Skeletal muscle satellite cell (primary cell): ENCODE results near the genes JMJD8, FBXL16, SSTR5 and TELO2.

DNA sequence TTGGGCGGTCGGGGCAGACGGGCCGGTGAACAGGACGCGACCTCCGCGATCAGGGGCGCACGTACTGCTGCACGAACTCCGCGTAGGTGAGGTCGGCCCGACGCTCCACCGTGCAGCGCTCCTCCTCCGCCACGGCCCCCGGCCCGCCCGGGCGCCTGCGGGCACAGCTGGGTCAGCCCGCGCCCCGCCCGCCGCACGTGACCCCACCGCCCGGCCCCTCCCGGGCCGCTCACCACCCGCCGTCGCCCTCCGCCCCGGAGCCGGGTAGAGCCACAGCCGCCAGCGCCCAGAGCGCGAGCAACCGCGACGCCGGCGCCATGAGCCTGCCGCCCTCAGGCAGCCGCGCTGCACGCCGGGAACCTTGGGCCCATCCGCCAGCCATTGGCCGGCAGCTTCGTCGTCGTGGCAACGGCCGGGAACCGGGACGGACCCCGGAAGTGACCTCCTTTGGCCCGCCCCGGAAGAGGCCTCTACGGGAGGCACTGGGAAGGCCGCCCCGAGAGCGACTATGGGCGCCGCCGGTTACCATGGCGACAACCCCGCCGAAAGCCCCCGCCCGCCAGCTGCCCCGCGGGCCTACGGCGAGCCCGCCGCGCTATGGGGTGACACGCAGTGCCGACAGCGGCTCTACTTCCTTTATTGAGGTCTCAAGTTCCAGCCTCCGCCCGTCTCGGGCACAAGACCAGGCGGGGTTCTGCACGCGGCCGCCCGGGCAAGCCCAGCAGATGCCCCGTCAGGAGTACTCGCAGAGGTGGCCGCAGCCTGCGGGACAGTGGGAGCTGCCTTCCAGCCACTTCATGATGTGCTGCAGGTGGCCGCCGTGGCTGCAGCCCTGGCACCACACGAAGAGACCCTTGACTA lies at the start of gene JMJD8:
JMJD8 (minus strand) TSS at position 334 of the 861 bp plus-strand sequence.
- CAGE, long polyA plus RNA, result start-site peak on the minus strand centred at position 143 of the sequence, 66 bp wide, 29 and 82 reads in 2 replicates; start-site peak on the minus strand centred at position 309 of the sequence, 109 bp wide, 47 and 173 reads in 2 replicates

- CAGE, long polyA plus RNA, result no peak
These were observed 5.3 kb upstream of the WDR24 start for GRCh38 chr16:695166-696219.

DNA sequence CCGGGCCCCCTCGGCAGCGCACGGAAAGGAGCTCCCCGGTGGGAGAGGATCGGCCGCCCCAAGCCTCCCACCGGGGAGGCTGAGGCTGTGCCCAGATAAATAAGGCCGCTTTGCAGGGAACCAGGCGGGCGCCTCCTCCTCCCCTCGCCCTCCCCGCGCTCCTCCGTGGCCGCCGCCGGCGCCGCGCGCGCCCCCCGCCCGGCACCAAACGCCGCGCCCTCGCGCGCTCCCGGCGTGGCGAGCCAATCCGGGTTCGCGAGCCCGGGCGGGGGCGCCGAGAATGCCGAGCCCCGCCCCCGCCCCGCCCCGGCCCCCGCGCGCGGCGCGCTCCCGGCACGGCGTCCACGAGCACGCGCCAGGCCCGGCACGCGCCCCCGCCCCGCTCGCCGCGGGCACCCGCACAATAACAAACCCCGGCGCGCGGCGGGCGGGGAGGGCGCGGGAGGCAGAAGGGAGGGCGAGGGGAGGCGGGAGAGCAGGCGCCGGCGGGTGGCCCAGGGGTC lies at the start of gene FBXL16:
FBXL16 (minus strand) TSS at position 138 of the 503 bp plus-strand sequence.
- CAGE, long polyA plus RNA, result no peak

DNA sequence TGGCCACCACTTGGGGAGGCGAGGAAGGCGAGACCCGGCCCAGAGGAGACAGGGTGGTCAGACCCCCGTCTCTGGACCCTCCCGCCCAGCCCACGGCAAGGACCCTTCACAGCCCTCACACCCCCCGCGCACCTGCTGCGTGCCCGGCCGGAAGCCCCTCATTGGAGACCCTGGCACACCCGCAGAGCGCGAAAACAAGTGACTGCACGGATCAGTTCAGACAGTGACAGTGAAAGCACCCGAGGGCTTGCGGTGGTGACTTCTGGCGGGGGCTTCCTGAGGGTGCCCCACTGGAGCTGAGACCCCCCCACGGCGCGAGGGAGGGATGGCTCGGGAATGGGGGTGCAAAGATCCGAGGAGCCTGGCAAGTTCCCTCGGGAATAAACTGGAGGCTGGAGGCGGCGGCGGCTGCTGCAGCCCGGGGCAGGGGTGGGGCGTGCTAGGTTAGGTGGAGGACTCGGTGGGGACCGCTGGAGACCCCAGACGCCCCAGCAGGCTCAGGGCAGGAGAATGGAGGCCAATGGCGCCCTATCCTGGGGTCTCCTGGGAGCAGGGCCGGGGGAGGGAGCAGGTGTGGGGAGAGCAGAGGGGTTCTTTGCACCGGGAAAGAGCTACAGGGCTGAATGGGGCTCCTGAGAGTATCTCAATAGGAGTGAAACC lies 740 bp upstream of the FBXL16 start:
- CAGE, long polyA plus RNA, result no peak

DNA sequence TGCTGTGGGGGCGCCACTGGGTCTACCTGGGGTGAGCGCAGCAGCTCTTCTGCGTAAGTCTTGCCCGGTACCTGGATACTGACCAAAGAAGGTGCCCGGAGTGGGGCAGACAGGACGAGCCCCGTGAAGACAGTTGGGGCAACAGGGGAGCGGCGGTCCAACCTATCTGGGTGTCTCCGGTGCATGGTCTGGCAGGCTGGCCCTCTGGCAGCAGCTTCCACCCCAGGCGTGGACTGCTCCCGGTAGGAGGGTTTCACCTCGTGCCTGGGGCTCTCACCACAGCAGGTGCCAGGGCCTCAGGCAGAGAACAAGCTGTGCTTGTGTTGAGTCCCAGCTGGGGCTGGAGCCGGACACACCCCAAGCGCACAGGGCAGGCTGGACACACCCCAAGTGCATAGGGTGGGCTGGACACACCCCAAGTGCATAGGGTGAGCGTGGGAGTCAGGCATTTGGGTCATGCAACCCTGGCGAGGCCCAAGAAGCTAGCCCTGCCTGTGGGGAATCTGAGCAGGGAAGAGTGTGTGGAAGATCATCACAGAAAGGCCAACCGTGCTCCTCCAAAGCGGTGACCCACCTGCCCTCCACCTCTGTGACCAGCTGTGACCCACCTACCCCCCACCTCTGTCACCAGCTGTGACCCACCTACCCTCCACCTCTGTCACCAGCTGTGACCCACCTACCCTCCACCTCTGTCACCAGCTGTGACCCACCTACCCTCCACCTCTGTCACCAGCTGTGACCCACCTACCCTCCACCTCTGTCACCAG lies 1.6 kb upstream of the FBXL16 start:
- CAGE, long polyA plus RNA, result no peak

- CAGE, long polyA plus RNA, result no peak
These were observed 516 bp downstream of the ANTKMT start for GRCh38 chr16:721239-722084.

DNA sequence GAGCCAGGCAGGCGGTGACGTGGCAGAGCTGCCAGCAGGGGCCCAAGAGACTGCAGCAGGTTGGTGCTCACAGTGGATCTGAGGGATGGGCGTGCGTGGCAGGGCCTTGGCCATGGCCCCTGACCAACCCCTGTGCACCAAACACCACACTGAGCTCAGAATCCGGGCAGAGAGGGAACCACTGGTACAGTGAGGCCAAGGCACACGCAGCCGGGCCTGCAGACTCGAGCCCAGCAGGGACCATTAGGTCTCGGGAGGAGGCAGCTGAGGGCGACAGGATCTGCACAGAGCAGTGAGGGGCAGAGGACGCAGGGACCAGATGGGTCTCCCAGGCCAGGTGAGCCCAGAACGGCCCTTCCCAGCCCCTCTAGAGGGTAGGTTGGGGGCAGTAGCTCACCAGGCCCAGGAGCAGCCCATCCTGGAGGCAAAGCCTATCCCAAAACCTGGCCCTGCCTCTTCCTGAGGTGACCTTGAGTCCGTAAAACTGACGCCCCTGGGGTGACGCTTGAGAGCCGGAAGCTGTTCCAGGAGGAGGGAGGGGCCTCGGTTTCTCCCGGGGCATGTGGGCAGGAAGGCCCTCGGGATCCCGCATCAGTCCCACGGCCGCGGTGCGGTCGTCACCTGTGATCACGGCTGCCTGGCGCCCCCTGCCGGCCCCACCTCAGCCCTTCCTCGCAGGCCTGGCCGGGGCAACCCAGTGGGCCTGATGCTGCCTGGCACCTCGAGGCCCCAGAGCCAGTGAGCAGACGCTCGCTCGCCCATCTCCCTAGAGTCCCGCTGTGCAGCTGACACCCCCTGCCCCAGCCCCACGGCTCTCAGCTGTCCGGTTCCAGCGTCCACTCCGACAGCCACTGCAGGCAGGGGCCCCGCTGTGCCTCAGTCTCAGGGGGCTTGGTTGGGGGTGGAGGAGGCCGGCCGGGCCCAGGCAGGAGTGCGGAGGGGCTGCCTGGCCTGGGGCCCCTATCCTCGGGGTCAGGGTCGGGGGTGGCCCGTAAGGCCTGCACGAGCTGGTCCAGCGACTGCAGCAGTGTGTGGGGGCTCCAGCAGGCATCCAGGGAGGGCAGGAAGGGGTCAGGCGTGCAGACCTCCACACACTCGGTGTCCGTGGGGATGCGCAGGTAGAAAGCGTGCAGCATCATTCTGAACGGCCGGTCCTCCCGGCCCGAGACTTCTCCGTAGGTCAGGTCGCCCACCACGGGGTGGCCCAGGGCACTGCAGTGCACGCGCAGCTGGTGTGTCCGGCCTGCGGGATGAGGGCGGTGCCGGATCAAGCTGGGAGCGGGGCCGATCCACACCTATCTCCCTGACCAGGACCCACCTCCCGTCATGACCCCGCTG lies 2.6 kb downstream of the RPUSD1 start:
- CAGE, long polyA plus RNA, result no peak

GRCh38 chr16:1072119-1072950 lies at the start of gene SSTR5:
TSS of gene SSTR5 (plus strand) at chr16:1072747.
- CAGE, long polyA plus RNA, result no peak

GRCh38 chr16:1073227-1074103 lies 918 bp downstream of the SSTR5 start:
- CAGE, long polyA plus RNA, result no peak

- CAGE, long polyA plus RNA, result no peak
These were observed 2.4 kb downstream of the CACNA1H start for GRCh38 chr16:1155297-1155769.

DNA sequence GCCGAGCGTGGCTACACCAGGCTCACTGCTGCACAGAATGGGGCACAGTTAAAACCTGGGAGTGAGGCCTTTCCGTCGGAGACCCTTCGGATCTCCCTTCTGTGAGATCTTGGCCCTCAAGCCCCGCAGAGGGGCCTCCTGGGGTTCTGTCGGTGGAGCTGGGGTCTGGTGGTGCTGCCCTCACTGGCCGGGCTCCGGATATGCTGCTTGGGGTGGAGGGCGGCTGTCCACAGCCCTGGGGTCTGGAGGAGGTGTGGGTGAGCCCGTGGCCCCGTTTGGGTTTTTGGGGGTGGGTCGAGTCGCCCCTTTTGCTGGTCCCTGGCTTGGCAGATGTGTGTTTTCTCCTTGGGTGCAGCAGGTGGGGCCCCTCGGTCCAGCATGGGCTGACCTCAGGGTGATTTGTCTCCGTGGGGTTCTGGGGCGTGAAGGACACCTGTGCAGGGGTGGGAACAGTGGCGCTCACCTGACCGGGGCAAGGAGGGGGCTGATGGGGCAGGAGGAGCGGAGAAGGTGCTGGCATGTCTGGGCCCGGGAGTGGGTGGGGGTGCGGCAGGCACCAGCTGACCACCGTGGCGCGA lies 11.8 kb downstream of the CACNA1H start:
- CAGE, long polyA plus RNA, result no peak

DNA sequence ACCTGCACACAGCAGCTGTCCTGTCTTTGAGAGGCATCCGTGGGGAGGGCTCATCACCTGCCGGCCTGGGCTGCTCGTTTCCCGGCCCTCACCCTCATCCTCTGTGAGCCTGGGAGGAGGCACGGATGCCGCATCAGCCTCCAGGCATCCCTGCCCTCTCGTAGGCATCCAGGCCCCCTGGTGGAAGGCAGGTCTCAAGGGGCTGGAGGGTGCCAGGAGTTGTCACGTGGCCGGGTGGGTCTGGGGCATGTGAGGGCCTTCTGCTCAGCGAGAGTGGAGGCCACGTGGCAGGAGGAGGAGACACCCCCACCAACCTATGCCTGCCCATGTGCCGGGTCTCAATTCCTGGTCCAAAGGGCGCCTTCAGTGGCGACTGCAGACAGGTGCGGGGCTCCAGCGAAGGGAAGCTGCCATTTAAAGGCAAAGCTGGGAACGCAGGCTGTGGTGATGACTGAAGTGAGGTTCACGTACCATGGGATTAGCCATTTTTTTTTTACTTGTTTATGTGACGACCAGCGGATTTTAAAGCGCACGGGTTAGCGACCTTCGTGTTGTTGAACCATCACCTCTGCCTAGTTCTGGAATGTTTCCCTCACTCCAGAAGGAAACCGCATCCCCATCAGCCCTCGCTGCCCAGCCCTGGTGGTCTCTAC lies 31.6 kb downstream of the CACNA1H start:
- CAGE, long polyA plus RNA, result no peak

- CAGE, long polyA plus RNA, result no peak
These were observed 1.7 kb downstream of the TSR3 start for GRCh38 chr16:1349812-1350470.

- CAGE, long polyA plus RNA, result no peak
These were observed 12.0 kb downstream of the GNPTG start for GRCh38 chr16:1363645-1364128.

DNA sequence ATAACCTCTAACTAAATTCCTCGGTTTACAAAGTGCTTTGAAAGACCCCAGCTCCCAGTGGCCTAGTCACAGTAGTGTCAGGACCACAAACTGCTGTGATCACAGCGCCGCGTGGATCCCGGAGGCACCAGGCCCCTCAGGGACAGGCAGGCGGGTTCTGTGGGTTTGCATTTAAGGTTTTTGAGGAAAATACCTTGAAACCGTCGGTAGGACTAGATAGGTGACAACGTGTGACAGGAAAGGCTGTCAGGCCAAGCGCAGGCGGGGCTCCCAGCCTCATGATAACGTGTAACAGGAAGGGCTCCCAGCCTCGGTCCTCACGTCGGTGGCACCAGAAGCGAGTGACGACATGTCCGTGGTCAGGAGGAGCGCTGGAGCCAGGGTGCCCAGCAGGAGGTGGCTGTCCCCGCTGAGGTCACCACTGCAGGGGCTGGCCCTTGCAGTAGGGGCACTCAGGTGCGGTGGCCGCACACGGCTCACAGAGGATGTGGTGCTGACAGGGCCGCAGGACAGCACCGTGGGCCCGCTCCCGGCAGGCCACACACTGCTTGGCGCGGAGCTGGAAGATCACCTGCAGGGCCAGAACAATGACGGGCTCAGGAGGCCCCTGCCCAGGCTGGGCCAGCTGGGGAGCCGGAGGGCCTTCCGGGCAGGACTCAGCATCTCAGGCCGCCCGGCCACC lies 14.2 kb downstream of the GNPTG start:
- CAGE, long polyA plus RNA, result no peak

GRCh38 chr16:1448126-1448588 lies 3.8 kb upstream of the CCDC154 start:
- CAGE, long polyA plus RNA, result no peak

GRCh38 chr16:1473941-1474870 lies 622 bp downstream of the CLCN7 start:
- CAGE, long polyA plus RNA, result no peak

DNA sequence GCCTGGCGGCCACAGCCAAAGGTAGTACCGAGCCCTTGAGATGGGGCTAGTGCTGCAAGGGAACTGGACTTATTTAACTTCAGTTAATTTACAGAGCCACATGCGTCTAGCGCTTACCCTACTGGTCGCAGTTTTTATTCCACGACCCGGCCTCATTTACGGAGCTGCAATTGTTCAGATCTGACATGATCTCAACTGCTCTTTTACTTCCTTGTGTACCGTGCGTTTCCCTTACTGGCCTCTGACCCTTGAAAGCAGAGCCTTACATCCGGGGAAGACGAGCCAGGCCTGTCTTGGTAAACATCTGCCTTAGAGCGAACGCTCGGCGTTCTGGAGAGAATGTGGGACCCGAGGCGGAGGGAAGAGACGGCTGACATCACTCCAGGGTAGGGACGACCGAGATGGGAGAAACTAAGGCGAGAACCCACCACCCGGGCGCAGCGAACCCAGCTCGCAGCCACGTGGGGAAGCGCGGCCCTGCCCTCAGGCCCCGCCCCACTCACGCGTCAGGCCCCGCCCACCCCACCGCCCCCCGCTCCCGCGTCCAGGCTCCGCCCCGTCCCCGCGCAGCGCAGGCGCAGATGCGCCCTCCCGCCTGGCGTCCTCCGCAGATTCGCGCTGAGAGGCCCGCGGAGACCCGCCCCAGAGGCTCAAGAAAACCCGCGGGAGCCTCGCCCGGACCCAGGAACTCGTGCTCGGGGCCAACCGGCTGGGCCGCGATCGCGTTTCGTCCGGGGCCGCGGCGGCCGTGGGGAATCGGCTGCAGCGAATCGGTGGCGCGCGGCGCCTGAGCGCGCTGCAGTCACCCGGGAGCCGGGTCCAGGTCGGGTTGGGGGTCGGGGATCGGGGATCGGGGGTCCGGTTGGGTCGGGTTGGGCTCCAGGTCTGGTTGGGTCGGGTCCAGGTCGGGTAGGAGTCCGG lies at the start of gene TELO2:
TELO2 (plus strand) TSS at position 578 of the 921 bp plus-strand sequence.
- CAGE, long polyA plus RNA, result no peak

GRCh38 chr16:1770000-1771049 lies 1.0 kb downstream of the NME3 start:
- CAGE, long polyA plus RNA, result no peak

GRCh38 chr16:1778127-1779112 lies 4.0 kb downstream of the SPSB3 start:
- CAGE, long polyA plus RNA, result no peak